Skeletal muscle cell (primary cell): Measurements from ENCODE around the genes CTTNBP2 and LSM8.

DNA sequence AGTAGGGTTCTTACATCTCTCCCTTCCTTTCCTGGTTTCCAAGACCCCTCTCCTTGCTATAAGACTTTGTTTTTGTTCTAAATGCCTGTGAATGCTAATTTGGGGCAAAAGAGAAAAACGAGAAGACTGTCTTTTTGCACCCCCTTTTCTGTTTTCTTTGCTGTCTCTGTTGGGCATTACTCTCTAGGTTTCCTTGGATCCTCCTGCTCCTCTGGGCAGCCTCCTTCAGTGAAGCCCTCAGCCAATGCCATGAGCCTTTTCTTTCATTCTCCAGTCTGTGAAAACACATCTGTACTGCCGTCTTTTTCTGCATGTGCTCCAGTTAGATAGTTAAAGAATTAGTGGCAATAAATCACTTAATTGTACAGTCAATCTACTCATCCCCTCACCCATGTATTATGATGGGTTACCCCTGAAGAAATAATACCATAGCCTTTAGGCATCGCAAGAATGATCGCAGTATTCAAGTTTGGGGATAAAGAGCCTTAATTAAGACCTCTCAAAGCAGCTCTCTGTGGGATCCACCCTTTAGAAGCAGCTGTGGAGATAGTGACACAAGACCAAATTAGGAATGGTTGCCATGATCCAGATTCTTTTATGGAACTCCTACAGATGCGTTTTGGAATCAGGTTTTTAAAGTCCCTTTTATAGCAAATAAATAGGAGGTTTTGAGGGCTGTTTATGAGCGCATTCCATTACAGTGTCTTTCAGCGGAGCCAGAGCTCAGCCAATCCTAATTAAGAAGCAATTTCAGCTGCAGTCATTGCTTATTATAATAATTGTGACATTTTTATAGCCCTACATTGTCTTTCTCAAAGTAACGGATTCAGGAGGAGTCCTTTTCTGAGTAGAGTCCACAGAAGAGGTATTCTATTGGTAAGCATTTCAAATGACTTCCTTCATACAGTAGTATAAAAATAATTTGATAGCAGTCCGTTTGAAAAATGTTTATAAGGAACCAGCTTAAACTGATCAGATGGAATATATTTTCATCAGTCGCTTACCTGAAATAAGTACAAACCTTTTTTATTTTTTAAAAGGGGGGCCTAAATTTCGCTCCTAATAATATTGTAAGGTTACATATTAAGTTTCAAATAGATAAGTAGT is 12.2 kb downstream of the TES start:
- RRBS: no CpG with 5 or more reads among the region's 11 CpGs

- RRBS: no CpG with 5 or more reads among the region's 6 CpGs
Measured at GRCh38 chr7:116501302-116501905, 1.9 kb downstream of the CAV2 start.

DNA sequence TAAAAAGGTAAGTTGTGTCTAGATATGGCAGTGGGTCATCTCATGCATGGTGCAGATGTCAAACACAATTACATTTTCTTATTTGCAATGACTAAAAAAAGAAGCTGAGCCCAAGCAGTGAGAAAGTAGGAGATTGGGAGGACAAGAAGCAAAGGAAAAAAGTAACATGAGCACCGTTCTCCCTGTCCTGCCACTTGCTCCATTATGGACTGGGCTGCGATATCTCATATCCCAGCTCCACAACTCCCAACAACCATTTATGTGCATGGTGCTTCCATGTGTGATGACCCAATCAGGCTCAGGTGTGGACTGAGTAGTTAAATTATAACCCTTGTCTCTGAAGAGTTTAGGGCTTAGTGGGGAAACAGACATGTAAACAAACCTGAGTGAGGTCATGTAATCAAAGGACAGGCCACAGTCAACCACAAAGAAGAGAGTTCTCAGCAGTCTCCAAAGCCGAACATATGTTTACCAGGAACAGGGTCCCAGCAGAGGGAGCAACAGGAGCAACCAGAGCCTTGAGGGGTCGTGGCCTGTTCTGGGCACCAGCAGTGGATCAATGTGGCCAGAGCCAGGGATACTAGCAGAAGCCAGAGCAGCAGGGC is 11.3 kb downstream of the CAV1 start:
- RRBS: no CpG with 5 or more reads among the region's 4 CpGs

GRCh38 chr7:116582866-116583493 is 58.1 kb downstream of the CAV1 start:
- RRBS: no CpG with 5 or more reads among the region's 5 CpGs

DNA sequence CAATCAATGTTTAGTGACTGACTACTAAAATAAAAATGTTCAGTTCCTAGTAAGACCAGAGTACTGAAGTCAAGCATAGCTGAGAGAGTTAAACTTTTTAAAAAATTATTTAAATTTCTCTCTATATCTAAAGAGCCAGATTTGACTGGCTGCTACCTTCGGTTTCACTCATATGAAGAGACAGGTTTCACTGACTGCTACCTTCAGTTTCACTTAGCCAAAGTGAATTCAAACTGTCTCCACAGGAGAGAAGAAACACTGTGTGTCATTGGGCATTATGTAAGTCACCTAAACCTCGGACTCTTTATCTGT is 41.7 kb upstream of the MET start:
- RRBS: no CpG with 5 or more reads among the region's 2 CpGs

DNA sequence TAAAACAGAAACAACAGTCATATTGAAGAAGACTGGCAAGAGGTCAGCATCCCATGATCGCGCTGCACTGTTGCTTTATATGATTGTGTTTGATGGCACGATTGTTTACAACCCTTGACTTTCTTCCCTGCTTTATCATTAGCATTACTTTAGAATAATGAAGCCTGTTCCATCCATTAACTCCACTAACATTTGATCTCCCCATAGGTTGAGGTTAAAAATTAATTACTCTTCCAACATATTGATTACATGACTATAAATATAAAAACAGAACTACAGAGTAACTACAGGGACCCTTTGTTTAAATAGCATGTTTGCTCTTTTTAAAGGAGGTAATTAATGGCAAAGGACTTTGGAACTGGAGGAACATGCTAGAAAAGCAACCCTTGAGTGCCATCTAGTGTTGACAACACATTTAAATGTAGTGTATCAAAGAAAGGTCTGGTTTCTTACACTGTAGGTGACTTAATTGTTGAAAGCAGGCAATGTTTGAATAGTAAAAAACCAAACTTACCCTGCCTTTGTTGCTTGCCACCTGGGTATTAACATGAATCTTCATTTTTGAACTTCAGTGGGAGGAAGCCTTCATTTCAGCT is 52.8 kb upstream of the CAPZA2 start:
- RRBS: no CpG with 5 or more reads among the region's 3 CpGs

DNA sequence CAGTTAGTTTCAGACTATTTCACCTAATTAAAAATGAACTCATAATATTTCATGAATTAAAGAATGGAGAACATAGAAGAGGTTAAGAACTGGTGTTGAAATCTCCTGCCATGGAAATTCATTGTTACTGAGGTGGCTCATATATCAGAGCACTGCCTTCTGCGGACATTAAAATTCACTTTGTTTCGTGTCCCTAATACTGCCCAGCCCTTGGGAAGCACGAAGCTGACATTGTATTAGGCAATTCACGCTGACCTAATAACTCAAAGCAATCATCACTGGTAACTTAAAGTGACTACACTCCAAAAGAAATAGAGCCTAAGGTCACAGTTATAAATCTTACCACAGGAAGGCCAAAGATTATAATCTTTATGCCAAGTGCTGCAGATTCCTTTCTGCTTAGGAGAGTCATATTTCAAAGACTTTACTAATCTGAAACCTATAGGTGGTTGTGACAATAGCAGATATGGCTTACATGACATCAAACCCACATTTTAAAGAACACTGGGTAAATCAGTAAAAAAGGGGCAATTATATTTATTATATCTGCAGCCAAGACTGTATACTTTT is 52.1 kb upstream of the CAPZA2 start:
- RRBS: no CpG with 5 or more reads among the region's 4 CpGs

DNA sequence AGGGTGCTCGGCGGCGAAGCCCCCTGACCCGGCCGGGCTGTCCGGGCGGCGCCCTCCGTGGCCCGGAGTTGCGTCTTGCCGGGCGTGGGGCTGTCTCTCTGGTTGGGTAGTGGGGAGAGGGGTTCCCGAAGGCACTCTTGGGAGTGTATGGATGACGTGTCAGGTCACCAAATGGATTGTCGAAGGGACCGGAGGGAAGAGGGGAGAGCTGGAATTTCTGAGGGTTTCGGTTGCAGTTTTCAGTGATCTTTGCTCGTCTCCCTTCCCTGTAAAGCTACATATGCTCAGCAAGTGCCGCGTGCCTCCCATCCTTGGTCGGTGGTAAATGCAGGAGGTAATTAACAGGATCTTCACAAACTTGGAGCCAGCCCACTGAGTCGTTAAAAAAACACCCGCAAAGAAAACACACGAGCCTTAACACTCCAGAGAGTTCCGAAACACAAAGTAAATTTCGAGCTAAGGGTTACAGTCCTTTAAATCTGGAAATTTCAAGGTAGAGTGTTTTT is 939 bp downstream of the ST7 start:
- RRBS: no CpG with 5 or more reads among the region's 27 CpGs

GRCh38 chr7:117129368-117129859 is 176.1 kb downstream of the ST7 start:
- RRBS: no CpG with 5 or more reads among the region's 6 CpGs

GRCh38 chr7:117273921-117274389 is 48.9 kb downstream of the WNT2 start:
- RRBS: no CpG with 5 or more reads among the region's 12 CpGs

GRCh38 chr7:117382009-117382321 is 45.3 kb downstream of the ASZ1 start:
- RRBS: no CpG with 5 or more reads among the region's 1 CpG

- RRBS: no CpG with 5 or more reads among the region's 1 CpG
Measured at GRCh38 chr7:117435535-117435794, 8.2 kb upstream of the ASZ1 start.

- RRBS: no CpG with 5 or more reads among the region's 9 CpGs
Measured at GRCh38 chr7:117731283-117732003, 141.8 kb downstream of the CTTNBP2 start.

- RRBS: no CpG with 5 or more reads among the region's 3 CpGs
Measured at GRCh38 chr7:117827911-117828427, 45.3 kb downstream of the CTTNBP2 start.

- RRBS: 1% methylated on average over 62 of the region's 131 CpGs
Measured at GRCh38 chr7:117872864-117874018, at the start of gene CTTNBP2. Gene CTTNBP2 (minus strand): TSS chr7:117873441.

GRCh38 chr7:117963900-117964144 is 90.6 kb upstream of the CTTNBP2 start:
- RRBS: no CpG with 5 or more reads among the region's 1 CpG

DNA sequence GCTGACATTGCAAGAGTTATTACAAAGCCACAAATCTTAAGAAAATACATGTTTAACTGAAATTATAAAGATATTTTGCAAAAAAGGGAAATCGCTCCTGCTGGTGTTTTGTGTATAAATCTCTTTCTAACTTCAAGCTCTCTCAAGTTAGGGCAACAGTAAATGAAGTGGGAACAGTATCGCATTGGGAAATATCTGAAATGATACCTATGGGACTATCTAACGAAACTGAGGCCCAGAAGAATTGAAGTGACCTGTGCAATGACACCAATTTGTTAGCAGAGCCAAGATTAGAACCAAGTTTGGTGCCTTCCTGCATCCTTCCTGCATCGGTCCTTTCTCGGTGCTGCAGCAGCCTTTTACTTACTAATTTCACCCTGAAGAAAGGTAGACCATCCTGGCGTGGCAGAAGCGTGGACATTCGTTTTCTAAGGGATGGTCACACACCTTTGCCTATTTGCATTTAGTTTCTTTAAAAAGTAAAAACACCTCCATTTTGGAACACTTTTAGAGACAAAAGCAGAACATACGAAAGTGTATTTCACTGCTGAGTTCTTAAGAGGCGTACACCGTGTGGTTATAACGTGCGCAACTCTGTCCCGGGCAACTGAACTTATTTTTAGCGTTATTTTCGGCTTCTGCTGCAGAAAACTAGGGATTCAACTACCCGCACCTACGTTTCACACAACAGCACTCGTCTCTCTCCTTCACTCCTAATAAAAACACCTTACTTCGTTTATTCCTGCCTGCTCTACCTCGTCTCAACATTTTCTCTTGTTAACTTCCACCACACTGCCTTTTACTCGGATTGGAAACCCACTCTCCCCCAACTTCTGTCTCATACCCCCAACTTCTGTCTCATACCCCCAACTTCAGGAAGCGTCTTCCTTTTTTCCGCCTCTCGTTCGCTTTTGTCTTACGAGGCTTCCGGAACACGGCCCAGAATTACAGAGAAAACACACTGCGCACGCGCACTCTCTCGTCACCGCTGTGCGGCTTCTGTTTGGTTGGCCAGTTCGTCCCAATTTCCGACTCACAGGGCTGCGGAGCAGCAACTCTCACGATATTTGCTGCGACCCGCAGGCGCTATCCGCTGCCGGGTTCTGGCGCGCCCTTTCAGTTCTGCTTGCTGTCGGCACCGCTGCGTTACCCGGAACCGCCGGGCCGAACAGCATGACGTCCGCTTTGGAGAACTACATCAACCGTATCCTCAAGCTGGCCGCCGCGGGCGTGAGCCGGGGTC is at the start of gene LSM8:
Gene LSM8, plus strand, starts transcription at position 1,114 of the 1,243 bp plus-strand sequence.
- RRBS: 1% methylated on average over 17 of the region's 61 CpGs

- RRBS: 3% methylated on average over 5 of the region's 23 CpGs
Measured at GRCh38 chr7:118184294-118184621, 294 bp downstream of the LSM8 start.